Smooth muscle cell (in vitro differentiated cells): ENCODE measurements around a stretch of chr20.

DNA sequence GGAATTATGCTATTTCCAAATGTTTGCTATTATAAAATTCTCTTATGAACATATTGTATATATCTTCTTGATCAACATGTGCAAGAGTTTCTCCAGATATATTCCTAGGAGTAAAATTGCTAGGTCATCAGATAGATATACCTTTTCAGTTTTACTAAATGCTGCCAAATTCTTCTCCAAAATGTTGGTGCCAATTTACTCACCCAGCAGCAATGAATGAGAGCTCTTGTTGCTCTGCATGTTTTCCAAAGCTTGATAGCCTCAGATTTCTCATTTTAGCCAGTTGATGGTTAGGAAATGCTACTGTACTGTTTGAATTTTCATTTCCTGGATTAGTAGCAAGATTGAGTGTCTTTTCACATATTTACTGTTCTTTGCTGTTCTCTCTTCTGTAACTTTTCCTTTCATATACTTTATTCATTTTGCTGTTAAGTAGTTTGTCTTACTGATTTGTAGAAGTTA is 220.3 kb upstream of the PCSK2 start:
- RAMPAGE, long total RNA, result no peak

DNA sequence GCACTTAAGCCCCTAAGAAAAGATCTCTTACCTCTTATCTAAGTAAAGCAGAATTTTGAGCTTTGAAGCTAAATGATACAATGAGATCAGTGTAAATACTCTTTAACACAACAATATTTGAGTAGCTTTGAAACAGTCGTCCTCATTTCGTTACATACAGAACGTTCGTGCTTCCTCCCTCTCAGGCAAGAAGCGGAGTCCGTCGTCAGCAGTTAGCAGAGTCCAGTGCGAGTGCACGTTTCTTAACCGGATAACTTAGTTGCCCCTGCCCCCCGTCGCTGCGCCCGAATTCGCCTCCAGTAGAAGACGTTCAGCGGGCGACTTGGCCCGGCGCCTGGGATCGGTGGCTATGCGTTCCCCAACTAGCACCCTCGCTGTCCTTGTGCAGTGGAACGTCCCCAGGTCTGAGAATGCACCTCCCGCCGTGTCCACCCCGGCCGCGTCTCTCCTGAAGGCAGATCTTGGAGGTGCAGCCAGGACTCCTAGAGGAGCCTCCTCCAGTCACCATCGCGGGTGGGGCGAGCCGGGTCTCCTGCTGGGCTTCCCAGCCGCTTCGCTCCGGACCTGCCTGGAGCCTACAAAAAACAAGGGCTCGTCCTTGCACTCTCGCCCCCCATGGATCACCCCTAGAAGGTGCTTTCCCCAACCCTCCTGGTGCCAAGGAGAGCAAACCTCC is 955 bp upstream of the PCSK2 start:
- RAMPAGE, long total RNA, result no peak

- RAMPAGE, long total RNA, result no peak
These were observed 1.9 kb downstream of the RRBP1 start for GRCh38 chr20:17679764-17680876.

DNA sequence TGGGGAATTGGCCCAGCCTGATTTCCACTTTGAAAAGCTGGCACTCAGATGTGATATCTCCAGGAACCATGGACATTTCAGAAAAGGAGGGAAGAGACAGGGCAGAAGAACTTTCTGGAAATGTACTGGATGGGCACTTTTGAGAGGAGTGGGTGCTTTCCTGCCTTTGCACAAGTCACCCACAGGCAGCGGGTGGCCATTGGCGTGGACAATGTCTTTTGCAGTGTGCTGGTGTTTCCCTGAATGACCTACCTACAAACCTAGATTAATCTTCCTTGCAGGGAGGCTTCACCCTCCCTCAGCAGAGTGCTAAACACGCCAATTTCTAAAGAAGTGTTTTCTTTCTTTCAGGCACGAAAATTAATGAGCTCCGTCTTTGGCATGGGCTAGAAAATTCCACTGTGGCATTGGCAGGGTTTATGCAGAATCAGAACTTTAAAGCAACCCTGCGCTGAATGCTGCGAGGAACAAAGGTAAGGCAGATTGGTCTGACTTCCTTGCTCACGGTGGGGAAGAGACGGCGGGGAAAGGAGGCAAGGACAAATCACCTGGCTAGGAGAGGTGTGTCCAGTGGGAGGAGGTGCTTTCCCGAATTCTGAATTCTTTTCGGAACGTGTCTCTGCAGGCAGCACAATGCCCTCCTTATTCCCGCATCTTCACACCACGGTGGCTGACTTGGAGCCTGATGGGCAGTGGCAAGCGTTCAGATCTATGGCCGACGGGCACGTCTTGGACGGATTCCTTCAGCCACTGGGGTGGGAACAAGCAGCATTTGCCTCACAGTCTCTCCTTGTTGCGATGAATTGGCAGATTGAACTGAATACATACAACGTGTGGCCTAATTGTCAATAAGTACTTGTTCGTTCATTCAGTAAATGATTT is 6.3 kb upstream of the BANF2 start:
- RAMPAGE, long total RNA, result no peak

DNA sequence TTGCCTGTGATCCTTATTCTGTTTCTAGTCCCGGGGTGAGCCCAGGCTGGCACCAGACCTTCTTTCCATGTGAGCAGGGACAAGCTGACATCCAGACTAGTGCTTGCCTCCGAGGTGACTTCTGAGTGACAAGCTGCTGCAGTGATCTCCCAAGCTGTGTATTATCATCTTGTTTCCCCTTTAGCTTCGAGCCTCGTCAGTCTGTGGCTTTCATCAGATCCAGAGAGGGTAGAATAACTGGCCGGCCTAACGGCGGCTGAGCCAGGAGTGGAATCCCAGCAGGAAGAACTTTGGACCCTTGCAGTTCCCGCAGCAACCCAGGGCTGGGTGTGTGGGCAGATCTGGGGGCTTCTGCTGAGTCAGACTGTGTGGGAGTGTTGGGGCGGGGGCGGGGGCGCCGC is 10.8 kb downstream of the BANF2 start:
- RAMPAGE, long total RNA, result no peak

DNA sequence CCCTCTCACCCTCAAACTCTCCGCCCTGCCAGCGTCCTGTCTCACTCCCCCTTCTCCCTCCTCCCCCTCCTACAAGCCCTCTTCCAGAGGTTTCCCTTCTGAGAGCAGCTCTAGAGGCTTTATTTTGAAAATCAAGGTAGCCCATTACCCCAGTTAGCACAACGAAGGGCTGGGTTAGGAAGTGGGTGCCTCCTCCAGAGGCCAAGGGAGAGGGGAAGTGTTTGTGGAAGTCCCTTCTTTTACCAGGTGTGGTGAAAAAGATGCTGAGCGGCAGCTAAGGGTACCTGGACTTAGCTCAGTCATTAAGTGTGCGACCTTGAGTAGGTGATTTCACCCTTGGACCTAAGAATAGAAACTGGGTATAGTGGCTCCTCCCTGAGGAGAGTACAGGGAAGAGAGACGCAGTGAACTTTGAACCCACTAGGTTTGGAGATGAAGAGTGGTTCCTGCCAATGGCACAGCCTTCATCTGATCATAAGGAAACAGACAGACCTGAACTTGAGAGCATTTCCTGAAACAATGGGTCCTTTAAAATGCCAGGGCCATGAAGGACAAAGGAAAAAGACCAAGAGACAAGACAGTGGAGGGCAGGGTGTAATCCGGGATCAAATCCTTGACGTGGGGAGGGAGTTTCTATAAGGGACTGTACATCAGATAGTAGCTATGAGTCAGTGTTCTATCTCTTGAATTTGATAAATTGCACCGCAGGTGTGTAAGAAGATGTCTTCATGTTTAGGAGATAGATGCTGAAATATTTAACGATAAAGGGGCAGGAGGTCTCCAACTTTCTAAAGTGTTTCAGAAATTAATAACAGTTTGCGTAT is 124.0 kb downstream of the BANF2 start:
- RAMPAGE, long total RNA, result no peak

GRCh38 chr20:17875734-17876525 is 92.7 kb downstream of the SNX5 start:
- RAMPAGE, long total RNA, result no peak

DNA sequence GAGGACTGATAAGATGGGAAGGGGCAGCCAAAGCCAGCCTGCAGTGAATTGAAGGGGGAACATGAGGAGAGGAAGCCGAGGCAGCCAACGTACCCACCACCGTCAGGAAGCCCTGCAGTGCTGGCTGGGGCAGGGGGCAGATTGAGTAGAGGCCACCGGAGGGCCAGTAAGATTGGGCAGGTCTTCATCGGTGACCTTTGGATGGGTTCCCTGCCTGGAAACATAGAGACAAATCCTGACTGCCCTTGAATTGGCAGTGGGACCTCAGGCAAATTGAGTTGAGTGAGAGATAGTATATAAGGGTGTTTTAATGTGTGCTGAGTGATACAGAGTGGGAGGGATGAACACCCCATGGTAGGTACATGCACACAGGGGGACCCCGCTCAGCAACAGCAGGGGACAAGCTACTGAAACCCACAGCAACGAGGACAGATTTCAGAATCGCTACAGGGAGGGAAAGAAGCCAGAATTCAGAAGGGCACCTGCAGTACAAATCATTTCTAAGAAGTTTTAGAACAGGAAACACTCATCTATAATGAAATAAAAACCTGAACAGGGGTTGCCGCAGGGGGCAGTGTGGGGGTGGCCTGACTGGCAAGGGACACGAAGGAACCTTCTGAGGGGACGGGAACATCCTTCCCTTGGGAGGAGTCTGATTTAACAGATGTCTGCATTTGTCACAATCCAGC is 90.0 kb downstream of the SNX5 start:
- RAMPAGE, long total RNA, result no peak

DNA sequence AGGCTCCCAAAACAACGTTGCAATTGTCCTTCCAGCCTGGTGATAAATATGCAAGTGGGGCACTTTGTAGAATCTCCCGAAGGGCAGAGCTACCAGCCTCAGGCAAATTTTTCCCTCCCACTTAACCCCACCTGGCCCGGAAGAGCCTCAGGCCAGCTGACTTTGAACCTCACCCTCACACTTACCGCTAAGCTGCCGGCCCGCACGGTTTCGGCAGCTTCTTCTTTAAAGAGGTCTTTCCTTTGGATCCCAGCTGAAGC is 2.5 kb downstream of the OVOL2 start:
- RAMPAGE, long total RNA, result no peak

DNA sequence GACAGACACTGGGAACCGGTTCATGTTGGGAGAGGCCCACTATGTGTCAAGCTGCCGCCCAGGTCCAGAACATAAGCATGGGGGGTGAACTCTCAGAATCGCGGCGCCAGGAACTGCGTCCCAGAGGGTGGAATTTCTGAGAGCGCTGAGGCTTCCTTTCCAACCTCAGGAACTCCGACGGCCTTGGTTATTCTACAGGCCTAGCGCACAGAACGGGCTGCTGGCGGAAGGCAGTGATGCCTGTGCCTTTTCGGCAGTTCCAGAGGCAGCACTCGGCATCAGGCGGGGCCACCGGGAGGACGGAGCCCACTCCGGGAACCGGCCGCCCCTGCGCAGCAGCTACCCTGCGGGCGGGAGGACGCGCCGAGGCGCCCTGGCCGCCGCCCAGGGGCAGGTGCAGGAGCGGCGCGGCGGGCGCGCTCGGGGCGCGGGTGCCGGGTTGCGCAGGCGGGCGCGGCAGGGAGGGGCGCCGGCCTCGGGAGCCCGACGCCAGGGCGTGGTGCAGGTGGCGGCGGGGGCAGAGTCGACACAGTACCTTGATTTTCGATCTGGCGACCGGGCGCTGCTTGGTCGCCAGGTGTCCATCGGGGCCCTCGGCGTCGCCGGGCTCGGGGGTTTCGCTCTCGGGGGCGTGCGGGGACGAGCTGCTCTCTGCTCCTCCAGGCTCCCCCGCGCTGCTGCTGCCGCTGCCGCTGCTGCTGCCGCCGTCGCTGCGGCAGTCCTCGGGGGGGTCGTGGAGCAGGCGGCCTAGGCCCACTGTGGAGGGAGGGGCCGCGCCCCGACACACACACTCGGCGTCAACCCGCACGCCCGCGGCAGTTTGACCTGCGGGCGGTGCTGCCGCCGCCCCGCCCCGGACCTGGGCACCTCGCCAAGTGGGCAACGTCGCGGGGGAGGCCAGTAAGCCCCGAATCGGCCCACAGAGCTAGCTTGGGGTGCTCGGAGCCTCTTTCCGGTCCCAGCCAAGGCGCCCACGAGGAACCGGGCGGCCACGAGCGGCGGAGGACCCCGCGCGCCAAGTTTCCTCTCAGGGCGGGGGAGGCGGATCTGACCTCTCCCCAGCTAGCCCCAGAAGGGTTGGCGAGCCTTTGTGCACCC is 1.2 kb downstream of the OVOL2 start:
- RAMPAGE, long total RNA, result no peak

GRCh38 chr20:18288664-18289293 is 452 bp downstream of the ZNF133 start:
- RAMPAGE, long total RNA, result no peak

DNA sequence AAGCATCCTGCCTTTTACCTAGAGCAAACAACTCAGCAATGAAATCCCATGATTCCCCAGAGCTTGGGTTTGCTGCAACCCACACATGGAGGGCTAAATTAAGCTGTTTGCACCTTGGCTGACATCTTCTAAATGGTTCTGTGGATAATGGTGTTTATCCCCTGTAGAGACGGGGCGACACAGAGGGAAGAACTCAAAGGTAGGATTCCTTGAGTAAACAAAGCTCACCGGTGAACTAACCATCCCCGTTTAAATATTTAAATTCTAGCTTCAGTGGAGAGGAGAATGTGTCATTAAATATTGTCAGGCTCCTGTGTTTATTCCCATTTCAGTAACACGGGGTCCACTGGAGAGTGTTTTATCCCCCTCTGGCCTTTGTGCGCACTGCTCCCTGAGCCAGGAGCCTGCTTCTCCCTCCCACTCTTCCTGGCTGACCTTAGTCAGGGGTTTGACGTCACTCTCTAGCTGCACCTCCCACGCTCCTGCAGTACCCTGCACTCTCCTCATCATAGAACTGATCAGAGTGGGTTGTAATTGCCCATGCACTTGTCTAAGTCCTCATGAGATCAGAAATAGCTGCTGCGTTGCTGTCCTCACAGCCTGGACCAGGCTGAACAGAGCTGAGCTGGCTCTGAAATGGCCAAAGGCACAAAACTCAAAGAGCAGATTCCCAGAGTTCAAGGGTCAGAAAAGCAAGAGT is 170.5 kb downstream of the SCP2D1 start:
- RAMPAGE, long total RNA, result no peak

DNA sequence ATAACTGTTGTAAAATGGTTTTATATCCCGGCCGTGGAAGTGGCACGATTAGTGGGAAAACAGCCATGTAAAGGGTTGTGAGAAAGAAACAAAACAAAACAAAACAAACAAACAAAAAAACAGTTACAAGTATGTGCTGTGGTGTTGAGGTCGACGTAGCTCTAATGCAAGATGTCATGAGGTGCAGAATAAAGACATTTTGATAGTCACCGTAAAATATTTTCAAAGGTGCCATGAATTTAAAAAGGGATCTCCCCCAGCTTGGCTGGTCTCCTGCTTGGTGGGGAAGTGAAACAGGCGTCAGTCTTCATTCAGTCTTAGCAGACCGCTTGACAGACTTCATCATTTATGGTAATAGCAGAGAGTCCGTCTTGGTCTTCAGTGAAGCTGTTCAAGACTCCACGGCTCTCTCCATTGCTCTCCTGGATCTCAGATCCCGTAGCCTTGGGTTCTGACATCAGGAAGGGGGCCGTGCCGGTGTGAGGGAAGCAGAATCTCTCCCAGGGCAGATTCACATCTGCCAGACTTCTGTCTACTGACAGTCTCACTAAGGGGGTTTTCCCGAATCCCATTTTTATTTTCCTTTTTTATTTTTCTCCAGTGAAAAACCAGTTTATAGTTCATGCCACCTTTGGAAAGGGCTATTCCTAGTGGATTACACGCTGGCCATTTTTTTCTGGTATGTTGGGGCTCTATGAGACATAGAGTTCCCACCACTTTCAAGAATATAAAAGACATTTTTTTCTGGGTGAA is 1.6 kb downstream of the SLC24A3 start:
- RAMPAGE, long total RNA, result no peak

GRCh38 chr20:19254307-19254833 is 41.9 kb downstream of the SLC24A3 start:
- RAMPAGE, long total RNA, result no peak

DNA sequence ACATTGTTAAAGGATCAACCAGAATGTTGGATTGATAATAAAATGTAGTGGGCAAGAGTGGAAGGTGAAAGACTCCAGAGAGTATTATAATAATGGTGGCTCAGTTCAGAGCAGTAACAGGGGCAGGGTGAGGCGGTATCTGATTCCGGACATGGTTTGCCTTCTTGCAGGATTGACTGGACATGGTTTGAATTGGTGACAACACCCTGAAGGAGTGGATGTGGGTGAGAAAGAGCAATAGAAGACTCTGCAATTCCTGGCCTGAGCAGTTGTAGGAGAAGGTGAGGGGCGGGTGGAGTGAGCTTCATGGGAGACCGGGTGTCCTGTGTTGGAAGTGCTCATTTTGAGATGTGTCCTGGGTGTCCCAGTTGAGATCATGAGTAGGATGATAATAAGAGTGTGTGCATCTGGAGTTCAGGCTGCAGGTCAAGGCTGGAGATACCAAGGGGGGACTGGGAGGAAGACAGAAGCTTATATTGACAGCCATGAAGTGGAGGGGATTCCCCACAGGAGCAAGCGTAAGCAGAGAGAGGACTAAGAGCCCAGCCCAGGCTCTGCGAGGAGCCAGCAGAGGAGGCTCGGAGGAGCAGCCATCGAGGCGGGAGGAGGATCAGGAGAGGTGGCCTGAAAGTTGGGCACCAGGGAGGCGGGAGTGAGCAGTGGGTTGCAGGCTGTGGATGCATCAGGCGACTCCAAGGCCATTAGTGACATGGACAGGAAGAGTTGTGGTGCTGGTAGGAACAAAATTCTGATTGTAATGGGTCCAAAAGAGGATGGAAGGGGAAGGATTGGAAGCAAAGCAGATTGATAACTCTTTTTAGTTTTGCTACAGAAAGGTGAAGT is 116.1 kb downstream of the SLC24A3 start:
- RAMPAGE, long total RNA, result no peak

DNA sequence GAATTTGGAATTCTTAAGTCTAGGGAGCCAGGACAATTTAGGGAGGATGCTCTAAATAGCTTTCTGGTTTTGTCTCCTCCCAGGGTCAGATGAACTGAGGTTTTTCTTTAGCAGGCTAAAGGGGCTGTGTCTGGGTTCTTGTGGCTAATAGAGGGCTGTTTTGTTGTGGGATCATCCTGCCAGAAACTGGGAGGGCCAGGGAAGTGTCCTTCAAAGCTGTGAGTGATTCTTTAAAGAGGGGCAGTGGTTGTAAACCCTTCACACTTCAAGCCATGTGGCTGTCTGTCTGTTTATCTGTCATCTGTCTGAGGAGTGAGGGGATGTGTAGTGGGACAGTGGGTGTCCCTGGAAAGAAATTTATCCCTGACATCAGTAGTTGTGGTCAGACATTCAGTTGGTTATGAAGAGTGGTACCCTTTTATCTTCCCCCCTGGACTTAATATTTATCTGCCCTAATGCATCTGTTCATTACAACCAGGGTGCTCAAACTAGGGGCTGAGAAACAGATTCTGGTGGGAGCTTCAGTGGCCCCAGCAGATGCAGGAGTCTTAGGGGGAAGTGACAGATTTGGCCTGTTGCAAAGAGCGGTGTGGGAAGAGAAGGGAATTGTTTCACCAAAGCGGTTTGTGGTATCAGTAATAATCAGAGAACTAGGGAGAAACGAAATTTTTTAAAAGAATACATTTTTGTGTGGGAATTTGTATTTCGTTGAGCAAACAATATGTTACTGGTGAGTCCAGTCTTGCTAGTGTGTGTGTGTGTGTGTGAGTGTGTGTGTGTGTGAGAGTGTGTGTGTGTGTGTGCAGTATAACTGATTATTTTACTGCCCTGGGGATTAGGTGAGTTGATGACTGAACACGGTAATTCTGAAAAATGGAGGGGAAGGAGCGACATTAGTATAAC is 120.7 kb downstream of the SLC24A3 start:
- RAMPAGE, long total RNA, result no peak

DNA sequence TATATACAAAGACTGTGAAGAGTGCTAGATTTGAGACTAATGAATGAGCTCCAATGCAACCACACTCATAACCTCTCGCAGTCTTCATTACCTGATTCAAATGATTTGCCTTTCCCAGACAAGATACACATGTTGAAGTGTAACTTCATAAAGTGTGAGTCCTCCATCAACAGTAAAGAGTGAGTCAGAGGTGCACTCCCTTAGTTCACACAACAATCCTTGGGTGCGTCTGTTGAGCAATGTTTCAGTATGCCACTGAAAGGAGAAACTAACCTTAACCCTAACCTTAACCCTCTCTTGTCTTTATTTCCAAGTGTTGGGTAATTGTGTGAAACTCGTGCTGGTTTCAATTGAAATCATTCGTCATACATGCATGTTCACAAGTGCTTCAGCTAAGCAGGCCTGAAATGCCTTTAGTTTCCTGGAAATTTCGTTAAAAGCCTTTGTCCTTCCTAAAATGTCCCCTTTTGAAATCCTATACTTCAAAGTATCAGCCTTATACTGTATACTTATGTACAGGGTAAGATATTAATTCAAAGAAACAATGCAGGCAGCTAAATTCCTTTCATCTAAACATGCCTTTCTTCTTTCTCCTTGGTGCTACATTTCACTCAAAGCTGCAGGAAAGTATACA is 20.9 kb upstream of the RIN2 start:
- RAMPAGE, long total RNA, result no peak

GRCh38 chr20:19823757-19824559 is 65.9 kb downstream of the RIN2 start:
- RAMPAGE, long total RNA, result no peak

DNA sequence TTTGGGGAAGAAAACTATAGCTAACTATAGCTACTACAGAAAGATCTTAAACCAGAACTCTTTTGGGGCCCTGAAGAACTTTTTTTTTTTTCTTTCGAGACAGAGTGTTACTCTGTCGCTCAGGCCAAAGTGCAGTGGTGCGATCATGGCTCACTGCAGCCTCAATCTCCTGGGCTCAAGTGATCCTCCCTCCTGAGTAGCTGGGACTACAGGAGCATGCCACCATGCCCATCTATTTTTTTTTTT is 128.8 kb downstream of the RIN2 start:
- RAMPAGE, long total RNA, result no peak

- RAMPAGE, long total RNA, result no peak
These were observed 88.8 kb upstream of the NAA20 start for GRCh38 chr20:19928098-19929003.